Thoracic aorta endothelial cell (primary cell): ENCODE results near the genes TMEM79 and CRABP2.

DNA sequence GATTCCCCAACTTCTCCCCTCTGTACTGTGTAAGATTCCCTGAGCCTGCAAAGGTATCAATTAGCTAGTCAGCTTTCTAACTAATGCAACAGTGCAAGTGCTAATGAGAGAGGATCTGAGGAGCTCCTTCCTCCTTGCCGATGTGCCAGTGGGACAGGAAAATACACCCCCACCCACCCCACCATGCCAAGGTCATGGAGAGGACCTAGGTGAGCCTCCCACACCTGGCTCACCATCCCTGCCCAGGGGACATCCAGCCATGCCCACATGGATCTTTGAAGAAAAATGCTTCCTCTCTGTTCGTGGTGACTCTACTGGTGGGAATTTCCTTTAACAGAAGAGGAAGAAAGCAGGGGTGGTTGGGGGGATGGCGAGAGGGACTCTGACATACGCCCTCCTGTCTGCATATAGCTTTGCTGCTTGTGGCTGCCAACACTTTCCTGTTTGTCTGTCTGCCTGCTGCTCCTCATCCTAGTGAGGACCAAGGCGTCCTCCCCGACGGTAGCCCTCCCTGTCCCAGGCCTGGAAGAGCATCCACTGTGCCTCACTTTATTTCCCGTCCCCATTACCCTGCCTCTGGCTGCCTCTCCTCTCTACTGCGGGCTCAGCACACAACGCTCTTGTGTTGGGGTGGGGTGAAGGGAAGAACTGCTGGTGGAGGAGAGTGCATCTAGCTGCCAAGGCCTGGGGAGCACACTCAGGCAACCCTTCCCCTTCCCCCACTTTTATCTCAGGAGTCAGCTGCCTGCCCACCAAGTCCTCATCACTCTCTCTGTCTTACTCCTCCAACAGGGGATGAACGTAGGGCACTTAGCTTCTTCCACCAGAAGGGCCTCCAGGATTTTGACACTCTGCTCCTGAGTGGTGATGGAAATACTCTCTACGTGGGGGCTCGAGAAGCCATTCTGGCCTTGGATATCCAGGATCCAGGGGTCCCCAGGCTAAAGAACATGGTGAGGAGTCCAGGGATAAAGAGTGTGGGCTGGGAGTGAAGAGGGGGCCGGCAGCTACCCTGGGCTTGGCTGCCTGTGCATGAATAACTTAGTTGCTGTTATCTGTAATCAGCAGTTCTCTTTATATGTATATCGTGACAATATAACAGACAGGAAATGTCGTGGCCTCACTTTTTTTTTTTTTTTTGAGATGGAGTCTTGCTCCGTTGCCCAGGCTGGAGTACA, 2.6 kb downstream of the SEMA4A start:
- CAGE, long polyA plus RNA, result no peak

DNA sequence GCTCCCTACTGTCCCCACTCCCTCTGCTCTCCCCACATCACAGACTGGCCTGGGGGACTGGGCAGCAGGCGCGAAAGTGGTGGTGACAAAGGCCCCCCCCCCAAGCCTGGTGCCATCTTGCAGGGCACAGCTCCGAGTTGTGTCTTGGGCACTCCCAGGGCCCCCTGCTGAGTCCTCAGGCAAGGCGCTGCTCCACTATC, 3.3 kb upstream of the BGLAP start:
- CAGE, long polyA plus RNA, result no peak

DNA sequence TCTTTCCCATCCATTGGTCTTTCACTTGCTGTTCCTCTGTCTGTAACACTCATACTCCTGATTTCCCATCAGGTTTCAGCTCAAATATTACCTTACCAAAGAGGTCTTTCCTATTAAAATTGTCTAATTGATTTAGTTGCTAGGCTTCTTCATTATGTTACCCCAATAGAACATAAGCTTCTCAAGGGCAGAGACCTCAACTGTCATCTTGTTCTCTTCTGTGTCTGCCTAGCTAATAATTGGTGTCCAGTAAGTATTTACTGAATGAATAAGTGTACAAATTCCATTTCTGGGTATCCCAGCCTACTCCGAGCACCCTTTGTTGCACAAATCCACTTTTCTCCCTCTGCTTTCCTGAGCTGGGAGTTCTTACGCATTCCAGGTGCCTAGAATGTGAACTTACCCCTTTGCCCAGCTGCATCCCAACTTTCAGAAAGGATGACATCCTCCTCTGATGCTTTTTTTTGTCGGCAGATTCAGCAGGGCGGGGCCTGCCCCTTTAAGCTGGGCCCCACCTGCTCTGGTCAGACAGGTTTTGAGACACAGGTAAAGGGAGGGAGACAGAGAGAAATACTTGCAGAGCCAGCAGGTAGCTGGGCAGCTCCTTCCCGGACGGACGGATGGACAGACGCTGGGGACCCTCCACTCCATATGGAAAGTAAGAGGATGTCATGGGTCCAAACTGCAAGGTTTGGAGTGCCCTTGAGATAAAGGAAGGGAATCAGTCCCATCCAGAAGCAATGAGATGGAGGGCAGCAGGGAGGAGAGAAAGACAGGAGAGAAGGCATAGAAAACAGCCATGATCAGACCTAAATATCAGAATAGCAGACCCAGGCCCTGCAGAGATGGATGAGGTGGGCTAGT, at the start of gene TMEM79:
Gene TMEM79 (plus strand): TSS at position 577 of the 864 bp plus-strand sequence.
- CAGE, long polyA plus RNA, result no peak

DNA sequence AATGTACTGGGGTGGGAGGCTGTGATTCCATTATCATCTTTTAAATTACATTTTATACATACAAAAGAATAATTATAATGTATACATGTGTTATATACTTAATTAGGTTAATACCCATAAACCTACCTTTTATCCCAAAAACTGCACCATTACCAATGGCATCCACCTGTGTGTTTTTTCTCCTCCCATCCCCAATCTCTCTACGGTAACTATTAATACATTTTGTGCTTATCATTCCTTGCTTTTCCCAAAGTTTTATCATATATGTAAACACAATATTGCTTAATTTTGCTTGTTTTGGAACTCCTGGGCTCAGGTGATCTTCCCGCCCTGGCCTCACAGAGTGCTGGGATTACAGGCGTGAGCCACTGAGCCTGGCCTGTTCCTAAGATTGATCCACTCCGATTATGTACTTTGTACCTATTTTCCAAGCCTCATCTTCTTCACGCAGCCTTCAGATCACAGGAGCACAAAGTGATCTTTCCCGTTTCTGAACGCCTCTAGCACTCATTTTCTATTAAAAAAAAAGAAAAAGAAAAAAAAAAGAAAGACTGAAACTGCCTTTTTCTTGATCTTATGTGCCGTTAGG, 45.3 kb downstream of the MEF2D start:
- CAGE, long polyA plus RNA, result no peak

DNA sequence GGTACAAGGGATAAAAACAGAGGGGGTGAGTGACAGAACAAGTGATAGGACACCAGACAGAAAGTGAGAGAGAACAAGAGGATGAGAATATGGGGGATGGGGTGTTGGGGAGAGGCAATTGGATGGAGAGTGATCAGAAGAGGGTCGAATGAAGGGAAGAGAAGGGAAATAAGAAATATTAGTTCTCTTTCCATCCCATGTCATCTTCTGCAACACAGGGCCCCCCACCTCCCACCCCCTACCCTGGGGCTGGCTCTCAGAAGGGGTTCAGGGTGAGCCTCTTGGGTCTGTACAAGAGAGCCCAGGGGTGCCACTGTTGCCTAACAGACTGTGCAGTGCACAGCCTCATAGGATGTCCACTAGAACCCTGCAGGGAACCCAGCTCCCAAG, 32.3 kb downstream of the MEF2D start:
- CAGE, long polyA plus RNA, result no peak

DNA sequence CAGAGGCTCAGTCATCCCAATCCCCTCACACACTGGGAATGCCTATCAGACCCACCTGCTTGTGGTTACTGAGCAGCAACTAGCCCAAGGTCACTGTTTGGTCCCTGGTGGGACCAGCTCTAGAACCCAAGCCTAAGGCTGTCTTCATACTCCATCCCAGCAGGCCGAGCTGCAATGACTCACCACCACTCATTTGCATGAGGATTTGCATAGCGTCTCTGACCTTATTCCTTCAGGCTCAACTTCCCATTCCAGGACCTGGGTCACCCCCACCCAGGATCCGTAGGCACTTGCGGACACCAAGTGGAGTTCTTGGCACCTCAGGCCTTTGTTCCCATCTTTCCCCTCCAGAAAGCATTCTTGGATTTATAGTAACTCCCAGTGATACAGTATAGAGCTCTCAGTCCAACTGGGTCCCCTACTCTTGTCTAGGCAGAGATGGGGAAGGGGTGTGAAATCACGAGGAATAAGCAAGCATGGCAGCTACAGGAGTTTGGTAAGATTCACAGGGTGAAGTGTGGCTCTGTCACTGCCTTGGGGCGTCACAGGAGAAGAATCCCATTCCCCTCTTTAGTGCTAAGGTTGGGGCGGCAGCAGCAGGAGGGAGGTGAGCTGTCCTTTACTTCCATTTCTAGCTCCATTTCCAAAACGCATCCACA, 8.9 kb downstream of the MEF2D start:
- CAGE, long polyA plus RNA, result no peak

DNA sequence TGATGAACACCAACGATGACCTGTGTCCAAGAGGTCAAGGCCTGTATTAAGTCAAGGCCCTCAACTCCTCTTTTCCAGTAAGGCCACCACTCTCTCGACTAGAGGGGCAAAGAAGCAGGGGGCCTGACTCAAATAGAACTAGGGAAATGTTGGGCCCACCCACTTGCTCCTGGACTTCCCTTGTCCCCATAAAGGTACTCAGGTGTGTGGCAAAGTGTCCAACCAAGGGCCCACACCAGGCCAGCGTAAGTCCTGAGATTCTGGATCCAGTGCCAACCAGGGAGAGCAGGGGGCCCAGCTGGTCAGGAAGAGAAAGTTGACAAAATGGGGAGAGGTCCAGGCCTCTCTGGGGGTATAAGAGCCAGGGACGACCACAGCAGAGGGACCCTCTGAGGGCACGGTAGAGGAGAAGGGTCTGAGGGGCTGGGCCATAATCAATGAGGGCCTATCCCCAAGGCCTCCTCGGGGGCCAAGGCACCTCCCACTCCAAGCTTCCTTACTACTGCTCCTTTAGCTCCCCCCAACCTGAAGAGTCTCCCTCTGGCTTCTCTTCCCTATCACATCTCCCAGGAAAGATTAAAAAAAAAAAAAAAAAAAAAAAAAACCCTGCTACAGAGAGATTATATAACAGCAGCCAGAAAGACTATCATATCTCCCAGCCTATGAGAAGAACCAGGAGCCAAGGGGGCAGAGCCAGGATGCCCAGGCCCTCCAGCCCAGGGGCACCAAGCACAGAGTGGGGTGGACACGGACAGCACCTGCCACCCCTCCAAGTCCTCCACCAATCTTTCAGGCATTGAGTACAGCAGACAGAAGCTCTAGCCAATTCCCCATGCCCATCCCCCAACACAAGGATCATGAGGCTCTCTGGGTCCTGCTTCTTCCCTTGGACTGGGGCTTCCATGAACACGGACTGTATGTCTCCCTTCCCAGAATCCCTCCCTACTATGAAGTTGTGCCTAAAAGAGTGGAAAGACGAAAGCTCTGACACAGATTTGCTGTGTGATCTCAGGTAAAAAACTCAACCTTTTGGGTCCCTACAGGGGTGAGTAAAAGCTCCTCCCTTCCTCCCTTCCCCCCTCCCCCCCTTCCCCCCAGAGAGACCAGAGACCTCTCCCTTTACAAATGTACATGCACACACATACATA, 2.7 kb downstream of the MEF2D start:
- CAGE, long polyA plus RNA, result no peak

DNA sequence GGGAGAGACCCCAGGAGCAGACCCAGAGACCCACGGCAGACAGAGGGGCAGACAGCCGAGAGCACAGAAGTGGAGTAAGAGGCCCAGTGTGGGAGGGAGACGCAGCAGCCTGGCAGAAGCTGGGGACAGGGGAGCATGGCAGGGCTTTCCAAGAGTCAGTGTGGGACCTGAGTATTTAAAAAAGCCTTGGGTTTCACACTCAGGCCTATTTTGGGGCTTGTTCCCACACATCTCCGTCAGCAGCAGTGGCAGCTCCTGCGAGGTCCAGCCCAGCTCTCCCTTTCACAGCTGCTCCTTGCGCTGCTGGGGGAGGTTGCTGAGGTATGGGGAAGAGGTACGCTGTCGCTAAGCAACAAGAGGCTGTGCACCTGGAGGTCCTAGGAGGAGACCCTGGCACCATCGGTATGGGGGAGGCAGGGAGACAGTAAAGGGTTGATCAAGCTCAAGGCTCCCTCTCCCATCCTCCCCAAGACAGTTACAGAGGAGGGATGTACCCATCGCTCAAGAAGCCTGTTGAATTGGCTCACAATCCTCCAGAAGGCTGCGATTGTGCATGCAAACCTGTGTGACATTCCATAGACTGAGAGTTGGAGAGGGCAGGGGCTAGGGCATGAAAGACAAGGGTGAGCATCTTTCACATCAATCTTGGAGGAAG, 9.1 kb upstream of the MEF2D start:
- CAGE, long polyA plus RNA, result no peak

DNA sequence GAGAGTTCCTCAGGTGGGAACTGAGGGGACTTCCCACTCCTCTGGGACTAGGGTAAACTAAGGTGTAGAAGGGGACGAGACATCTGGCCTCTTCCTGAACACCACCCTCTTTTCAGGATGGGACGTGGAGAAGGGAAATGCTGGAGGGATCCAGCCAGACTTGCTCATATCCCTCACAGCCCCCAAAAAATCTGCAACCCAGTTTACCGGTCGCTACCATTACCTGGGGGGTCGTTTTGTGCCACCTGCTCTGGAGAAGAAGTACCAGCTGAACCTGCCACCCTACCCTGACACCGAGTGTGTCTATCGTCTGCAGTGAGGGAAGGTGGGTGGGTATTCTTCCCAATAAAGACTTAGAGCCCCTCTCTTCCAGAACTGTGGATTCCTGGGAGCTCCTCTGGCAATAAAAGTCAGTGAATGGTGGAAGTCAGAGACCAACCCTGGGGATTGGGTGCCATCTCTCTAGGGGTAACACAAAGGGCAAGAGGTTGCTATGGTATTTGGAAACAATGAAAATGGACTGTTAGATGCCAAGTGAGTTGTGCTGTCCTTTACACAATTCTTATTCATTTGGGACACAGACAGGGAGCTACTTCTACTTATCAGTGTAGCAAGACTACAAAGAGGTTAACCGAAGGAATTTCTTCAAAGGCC, 2.3 kb downstream of the NAXE start:
- CAGE, long polyA plus RNA, result no peak

- CAGE, long polyA plus RNA, result no peak
These were observed 4.0 kb upstream of the HAPLN2 start for GRCh38 chr1:156615199-156615593.

GRCh38 chr1:156705323-156706314, at the start of gene CRABP2:
TSS of gene CRABP2 (minus strand) at chr1:156705583.
- CAGE, long polyA plus RNA, result no peak

GRCh38 chr1:156808830-156809436, 7.7 kb downstream of the SH2D2A start:
- CAGE, long polyA plus RNA, result no peak

DNA sequence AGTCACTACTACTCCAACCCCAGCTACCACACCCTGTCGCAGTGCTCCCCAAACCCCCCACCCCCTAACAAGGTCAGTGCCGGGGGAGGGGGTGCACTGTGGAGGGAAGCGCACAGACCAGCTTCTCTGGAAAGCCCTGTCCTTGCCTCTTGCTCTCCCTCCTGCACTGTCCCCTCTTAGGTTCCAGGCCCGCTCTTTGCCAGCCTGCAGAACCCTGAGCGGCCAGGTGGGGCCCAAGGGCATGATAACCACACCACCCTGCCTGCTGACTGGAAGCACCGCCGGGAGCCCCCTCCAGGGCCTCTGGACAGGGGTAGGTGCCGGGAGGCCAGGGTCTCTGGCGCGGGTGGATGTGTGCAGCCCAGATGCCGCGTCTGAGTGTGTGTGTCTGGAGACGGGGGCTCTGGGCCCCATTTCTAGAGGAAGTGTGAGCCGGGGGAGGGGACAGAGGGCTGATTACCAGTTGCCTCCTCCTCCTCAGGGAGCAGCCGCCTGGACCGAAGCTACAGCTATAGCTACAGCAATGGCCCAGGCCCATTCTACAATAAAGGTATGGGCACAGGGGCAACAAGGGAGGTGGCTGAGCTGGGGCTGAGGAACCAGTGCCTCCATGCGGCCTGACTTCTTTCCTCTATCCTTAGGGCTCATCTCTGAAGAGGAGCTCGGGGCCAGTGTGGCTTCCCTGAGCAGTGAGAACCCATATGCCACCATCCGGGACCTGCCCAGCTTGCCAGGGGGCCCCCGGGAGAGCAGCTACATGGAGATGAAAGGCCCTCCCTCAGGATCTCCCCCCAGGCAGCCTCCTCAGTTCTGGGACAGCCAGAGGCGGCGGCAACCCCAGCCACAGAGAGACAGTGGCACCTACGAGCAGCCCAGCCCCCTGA, 7.0 kb upstream of the LRRC71 start:
- CAGE, long polyA plus RNA, result no peak

- CAGE, long polyA plus RNA, result no peak
These were observed 42.9 kb downstream of the LRRC71 start for GRCh38 chr1:156962984-156963983.

GRCh38 chr1:157013507-157014326, 31.8 kb downstream of the ARHGEF11 start:
- CAGE, long polyA plus RNA, result no peak

DNA sequence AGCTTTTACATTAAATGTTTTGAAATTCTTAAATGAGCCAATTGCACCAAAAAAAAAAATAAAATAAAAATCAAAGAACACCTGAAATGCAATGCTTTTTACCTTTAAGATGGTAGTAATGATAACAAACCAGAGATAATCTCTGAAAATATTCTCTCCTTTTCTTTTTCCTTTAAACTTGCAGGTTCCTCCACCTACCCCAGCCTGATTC, 606 bp downstream of the ARHGEF11 start:
- CAGE, long polyA plus RNA, result no peak

GRCh38 chr1:157046229-157046700, 723 bp upstream of the ARHGEF11 start:
- CAGE, long polyA plus RNA, result no peak

DNA sequence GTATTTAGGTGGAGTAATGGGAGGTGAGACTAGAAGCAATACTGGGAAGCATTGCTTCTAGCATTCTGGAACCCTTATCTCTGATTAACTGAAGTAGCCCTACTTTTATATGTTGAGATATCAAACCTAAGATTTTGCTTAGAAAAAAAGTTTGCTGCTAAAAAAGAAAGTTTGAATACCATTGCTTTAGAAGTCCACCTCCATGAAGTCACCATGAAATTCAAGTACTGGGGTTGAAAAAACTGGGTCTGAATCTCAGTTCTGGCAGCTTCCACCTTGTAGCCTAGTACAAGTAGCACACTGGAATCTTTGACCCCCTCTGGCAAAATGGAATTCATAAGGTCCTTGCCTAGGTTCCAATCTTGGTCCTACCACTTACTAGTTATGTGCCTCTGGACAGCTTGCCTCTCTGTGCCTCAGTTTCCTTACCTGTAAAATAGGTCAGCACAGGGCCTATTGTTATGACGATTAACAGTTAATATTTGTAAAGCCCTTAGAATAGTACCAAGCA, 7.9 kb downstream of the ETV3 start:
- CAGE, long polyA plus RNA, result no peak

DNA sequence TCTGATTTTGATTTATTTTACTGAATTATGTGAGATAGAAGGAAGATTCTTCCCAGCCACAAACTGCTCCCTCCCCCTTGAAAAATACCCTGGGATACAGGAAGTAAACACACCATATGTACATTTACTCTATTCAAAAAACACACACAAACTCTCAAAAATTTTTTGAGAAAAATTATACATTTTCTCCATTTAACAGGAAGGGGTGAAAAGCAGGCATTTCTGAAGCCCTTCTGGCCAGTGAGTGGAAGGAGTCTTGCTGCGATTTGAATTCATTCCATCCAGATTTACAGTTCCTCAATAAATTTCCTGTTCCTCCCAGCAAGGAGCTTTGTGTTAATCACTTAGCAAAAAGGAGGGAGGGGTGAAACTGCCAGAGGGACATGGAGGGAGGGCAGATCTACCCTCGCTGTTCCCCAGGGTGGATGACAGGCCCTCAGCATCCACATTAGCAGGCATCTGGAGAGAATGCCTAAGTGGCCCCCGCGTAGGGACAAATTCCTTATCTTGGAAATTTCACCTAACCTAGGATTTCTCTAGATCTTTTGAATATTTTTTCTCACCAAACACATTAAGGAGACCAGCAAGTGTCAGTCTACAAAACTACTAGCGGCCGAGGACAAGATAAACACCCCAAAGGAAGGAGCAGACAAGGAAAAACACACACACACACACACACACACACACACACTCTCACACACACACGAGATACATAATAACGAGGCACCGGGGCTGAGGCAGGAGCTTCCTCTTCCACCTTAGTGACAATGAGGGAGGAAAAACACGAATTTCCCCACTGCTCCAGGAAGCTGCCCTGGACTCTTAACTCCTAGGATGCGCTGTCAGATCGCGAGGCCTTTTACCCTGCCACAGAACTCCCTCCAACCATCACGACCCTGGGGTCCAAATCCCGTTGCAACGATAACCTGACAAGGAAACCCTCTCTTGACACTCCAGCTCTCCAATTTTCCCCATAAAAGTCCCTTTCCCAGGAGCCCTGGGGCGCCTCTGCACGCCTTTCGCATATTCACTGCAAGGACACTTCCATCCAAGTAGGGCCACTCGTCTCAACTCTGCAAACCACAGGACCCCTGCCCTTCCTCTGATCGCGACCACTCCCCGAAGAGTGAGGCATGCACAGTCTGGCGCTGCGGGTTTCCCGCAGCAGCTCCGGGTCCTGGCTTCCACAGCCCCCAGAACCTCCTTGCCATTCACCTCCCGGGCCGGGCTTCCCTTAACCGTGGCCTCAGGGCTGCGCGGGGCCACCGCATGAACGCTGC, 904 bp downstream of the ETV3 start:
- CAGE, long polyA plus RNA, result no peak

- CAGE, long polyA plus RNA, result no peak
These were observed 27.5 kb upstream of the KIRREL1 start for GRCh38 chr1:157965839-157966433.